SJSA1 (cell line): ENCODE measurements around a stretch of chr3.

DNA sequence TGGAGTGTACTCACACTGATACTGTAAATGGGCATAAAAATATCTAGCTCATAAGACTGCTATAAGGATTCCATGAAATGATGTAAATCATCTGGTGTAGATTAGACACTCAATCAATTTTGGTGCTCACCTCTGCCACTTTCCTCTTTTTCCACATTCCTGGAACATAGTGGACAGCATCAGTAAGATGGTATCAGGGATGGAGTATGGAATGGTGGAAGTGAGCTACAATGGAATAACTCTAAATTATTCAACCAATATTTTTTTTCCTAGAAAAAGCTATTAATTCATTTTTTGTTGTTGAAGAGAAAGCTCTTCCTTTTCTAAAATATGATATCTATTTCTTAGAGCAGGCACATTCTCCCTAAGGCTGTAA, 6.6 kb downstream of the KCNAB1 start:
- RAMPAGE, long total RNA: no peak

- RAMPAGE, long total RNA: no peak
Observed at GRCh38 chr3:156290726-156291588, 170.6 kb downstream of the KCNAB1 start.

- RAMPAGE, long total RNA: no peak
Observed at GRCh38 chr3:156483424-156483846, 71.5 kb downstream of the SSR3 start.

DNA sequence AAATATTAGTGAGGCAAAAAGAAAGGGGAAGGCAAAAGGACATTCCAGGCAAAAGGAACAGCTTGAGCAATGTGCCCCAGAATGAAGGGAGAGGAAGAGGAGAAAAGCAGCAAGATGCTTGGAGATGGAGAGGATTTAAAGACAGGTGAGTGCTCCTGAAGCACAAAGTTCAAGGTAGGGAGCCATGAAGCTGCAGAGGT, 26.4 kb downstream of the SSR3 start:
- RAMPAGE, long total RNA: no peak

DNA sequence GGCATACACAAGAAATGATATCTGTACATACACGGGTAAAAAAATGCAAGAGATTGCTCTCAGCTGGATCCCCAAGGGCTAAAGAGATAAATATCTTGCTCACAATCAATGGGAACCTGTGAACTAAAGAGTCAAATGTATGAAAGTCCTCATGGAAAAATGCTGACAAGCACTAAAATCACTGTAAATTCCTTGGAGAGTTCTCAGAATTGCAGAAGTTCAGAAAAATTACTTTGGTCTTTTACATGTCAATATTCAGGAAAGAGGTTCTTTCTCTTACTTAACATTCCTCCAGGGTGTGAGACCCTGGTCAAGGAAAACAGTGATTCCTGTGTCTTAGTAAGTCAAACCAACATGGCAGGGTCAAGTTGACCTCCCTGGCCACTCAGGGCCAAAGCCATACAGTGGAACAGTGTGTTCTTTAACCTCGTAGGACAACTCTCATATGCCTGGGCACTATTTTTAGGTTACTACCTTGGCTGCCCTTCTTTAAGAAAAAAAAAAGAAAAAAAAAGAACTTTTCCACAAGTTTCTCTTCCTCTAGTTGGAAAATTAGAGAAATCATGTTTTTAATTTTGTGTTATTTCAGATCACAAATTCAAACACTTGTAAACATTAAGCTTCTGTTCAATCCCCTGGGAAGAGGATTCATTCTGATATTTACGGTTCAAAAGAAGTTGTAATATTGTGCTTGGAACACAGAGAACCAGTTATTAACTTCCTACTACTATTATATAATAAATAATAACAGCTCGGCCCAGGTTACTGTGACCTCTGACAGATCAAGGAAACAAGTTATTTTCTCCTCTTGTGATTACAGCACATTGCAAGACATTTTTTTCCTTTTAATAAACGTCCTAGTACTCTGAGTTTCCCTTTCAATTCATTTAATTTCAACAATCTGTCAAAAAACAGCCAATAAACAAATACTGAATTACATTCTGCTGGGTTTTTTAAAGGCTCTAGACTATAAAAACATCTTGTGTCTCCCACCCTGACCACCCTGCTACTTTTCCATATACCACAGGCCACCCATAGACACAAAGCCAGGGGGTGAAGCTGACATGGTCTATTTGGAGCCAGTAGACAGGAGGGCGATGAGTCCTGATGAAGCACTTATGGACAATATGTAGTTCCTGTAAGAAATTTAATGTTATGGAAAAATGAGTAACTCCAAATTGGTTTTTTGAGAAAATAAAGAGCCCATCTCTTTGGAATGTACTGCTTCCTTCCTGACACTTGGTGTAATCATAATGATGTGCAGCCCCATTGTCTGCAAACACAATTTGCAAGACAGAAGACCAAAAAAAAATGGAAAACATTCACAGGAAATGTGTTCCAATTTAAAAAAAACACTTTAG, 12.3 kb downstream of the SSR3 start:
- RAMPAGE, long total RNA: no peak

- RAMPAGE, long total RNA: no peak
Observed at GRCh38 chr3:156547462-156548107, 7.3 kb downstream of the SSR3 start.

DNA sequence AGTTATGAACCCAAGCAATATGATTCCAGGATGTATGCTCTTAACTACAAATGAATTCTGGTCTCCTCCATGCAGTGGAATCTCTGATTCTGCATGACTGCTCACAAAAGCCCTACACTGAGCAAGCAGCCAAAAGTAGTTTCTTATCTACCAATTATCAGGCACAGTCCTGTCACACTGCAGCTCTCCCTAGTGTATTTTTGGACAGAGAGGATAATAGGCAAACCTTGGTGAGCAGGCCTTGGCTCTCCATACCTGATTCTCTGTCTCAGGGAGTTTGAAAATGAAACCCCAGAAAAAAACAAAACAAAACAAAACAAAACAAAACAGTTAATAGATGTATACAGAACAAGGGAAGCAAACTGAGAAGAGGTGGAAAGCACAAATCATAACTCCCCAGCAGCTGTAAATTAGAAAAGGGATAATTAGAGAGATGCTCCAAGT, 3.5 kb upstream of the SSR3 start:
- RAMPAGE, long total RNA: no peak

GRCh38 chr3:156658406-156658605, 16.1 kb upstream of the TIPARP start:
- RAMPAGE, long total RNA: no peak

GRCh38 chr3:156685074-156685558, 10.7 kb downstream of the TIPARP start:
- RAMPAGE, long total RNA: no peak

DNA sequence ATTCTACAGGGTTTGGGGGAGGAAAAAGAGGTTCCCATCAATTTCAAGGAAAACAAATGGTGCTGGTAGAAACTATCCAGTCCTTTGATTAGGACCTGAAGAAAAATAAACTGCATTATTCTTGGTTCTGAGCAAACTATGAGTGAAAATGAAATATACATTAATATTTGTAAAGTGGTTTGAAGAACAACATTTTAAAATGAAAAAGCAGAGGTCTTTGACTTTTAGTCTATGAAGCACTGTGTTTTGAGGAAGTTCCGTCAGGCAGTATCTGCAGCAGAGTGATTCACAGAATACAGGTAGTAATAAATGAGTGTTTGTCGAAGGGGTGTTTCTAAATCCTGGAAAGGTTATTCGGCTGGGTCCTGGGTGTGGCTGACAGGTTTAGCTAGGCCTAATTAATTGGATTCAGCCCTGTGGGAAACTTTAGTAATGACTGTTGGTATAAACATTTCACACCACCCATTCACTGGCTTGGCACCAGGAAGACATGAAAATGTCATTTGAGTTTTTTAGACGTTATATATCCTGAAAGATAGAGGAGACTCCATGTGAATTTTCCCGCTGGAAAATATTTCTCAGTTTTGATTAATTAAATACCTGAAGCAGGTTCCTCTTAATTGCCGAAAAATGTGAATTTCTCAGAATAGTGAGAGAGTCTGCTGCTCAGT, 51.3 kb downstream of the TIPARP start:
- RAMPAGE, long total RNA: no peak

DNA sequence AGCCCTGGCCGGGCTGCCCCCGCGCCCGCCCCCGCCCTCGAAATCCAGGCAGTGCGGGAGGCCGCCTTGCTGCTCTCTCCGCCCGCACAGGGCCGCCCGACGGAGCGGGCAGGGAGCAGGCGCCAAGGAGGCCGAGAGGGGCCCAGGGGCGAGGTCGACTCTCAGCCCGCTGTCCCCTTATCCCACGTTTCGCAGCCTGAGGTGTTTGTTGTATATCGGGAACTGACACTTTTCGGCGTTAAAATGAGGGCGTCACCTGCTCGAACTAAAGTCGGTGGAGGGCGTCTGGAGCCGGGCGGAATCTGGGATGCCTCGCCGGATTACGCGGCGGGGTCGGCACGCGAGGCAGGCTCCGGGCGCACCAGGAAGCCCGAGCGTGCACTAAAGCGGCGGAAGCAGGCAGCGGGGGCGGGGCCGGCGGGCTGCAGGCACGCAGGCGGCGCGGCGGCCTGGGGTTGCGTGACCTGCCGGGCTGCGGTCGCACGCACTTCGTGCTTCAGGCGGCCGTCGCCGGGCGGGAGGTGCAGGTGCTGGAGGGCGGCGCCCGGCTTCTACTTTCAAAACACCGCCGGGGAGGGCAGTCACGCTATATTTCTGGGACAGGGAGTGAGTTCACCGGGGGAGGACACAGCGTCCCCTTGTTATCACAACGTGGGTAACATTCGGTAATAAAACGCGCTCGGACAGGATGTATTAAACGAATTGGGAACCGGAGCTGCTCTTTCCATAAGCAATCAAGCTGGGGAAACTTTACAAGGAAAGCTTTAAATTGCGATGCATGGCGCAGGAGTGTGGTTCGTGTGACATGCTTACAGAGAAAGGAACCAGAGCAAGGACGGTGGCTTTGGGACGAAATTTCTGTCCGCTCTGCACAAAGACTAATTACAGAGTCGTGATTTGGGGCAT, 9.3 kb upstream of the LEKR1 start:
- RAMPAGE, long total RNA: no peak

- RAMPAGE, long total RNA: no peak
Observed at GRCh38 chr3:157045281-157045948, 114.5 kb downstream of the CCNL1 start.

DNA sequence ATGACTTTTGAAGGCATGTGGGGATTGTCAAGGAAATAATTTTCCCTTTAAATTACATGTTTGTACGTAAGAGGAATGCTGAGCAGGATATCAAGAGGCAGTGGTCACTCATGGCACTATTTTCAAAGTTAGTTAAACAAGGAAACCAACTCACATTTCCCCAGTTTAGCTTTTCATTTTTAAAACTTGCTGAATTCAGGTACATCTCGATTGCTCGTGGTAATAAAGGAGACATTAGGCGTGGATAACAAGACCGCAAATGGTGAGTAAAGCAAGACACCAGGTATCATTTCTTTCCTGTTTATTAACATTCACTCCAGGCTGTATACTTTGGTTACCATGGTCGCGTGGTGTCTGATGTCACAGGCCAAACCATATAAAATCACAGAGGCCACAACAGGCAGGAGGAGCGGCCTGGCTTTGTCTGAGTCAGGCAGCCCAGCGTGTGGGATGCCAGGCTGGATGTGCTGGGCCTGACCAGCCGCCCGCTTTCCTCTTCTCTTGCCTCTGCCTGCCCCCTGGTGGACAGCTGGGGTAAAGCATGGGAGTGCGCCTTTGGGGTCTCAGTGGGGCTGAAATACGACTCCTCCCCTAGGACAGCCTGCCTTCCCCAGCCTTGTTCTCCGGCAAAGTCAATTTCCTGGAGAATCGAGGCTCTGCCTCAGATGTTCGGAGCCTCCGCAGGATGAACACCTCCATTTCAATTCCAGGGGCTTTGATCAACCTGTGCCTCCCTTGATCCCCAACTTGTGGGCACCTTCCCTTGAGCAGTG, 78.4 kb downstream of the CCNL1 start:
- RAMPAGE, long total RNA: no peak

DNA sequence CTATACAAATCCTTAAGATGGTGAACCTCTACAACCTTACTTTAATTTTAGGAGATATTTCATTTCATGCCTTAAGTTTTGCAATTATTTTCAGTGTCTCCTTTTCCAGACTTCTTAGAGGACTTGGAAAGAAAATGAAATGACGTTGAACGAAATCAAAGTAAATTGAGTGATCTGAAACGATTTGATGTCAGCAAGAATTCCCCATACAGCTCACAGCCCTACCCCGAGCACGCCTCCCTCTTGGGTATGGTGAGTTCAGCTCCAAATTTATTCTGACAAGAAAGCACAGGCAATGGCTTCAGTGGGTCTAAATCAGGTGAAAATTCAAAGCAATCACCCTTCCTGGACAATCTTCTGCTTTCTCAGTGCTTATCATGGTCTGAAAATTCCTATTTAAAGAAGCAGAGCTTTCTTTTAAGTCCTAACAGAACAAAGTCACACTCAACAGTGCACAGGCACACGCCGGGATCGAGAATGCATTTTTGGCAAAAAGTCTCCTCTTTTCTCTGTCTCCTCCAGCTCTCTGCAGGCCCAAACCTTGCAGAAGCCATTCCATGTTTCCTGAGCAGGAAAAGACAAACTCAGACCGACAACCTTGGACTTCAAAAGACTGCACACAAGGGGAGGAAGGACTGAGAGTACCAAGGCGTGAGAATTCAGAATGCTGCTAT, 72.0 kb downstream of the CCNL1 start:
- RAMPAGE, long total RNA: no peak

- RAMPAGE, long total RNA: no peak
Observed at GRCh38 chr3:157092078-157092865, 67.7 kb downstream of the CCNL1 start.

- RAMPAGE, long total RNA: no peak
Observed at GRCh38 chr3:157093089-157093635, 66.8 kb downstream of the CCNL1 start.

- RAMPAGE, long total RNA: no peak
Observed at GRCh38 chr3:157128182-157128885, 31.6 kb downstream of the CCNL1 start.

DNA sequence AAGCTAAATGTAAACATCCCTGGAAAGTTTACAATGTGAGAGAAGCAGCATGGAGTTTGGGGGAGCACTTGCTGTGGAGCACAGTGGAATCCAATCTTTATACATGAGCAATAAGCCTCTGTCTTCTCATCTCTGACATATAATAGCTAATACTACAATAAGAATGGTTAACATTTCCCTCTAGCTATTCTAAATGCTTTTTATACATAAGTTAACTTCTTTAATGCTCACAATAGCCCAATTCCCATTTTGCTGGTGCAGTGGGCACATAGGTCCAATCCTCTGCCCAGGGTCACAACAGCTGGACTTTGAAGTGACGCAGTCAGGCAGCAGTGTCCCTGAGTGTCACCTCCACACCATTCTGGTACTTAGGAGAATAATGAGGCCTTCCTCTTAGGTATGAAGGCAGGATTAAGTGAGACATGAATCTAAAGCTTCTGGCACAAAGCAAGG, 26.4 kb downstream of the CCNL1 start:
- RAMPAGE, long total RNA: no peak

- RAMPAGE, long total RNA: no peak
Observed at GRCh38 chr3:157134532-157135370, 25.2 kb downstream of the CCNL1 start.

- RAMPAGE, long total RNA: no peak
Observed at GRCh38 chr3:157154586-157155548, 5.1 kb downstream of the CCNL1 start.